K562 (cell line): ENCODE measurements around a stretch of chr12.

DNA sequence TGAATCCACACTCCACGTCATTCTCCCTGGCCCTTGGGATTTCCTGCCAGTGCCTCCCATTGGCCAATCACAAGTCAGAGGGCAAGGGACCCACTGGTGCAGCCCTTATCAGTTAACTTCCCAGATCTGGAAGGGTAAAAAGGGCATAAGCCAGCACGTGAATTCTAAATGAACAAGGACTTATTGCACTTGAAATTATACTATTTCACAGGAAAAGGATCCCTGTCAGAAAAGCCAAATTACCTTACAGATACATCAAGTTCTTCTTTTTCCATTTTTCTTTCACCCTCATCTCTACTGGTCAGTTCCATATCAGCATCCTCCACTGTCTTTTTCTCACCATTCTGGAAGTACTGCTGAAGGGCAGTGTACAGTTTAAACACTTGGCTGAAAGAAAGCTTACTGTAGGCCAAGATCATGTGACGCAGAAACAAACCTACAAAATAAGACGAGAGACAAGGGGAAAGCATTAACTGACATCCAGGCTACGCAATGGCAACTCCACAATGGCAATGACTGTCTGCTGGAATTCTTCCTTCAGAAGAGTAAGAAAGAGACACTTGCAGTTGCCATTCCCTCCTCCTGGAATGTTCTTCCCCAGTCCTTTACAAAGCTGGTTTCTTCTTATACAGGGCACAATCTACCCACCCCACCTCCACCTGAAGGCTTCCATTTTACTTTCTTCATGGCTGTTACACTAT, 6.5 kb downstream of the ANAPC5 start:
- RAMPAGE, long total RNA, result no peak
- RRBS, result no CpG with 5 or more reads among the region's 5 CpGs
PRO-cap:
- standard, result no peak
- CoPRO, capped RNA only, 2 experiments, result no peak in any of the 2 experiments
- CoPRO, capped and uncapped RNA, 2 experiments, result no peak in any of the 2 experiments
- CoPRO, uncapped RNA only, 2 experiments, result peak in 2 of 2 experiments; most common minus-strand start position 170 of the sequence (in 1)
CAGE:
- cytosol, long polyA plus RNA, result no peak
- long polyA plus RNA, result no peak
- nucleolus, long total RNA, result no peak
- nucleus, long polyA plus RNA, result no peak

- RAMPAGE, long total RNA, result no peak
- RRBS, result no CpG with 5 or more reads among the region's 11 CpGs
PRO-cap:
- standard, result no peak
- CoPRO, capped RNA only, 2 experiments, result no peak in any of the 2 experiments
- CoPRO, capped and uncapped RNA, 2 experiments, result no peak in any of the 2 experiments
- CoPRO, uncapped RNA only, 2 experiments, result no peak in any of the 2 experiments
CAGE:
- cytosol, long polyA plus RNA, result no peak
- long polyA plus RNA, result no peak
- nucleolus, long total RNA, result no peak
- nucleus, long polyA plus RNA, result no peak
Measured at GRCh38 chr12:121375127-121375571, 22.9 kb upstream of the ANAPC5 start.

GRCh38 chr12:121388275-121388843, 11.6 kb upstream of the RNF34 start:
- RAMPAGE, long total RNA, result no peak
- RRBS, result no CpG with 5 or more reads among the region's 7 CpGs
PRO-cap:
- standard, result no peak
- CoPRO, capped RNA only, 2 experiments, result no peak in any of the 2 experiments
- CoPRO, capped and uncapped RNA, 2 experiments, result no peak in any of the 2 experiments
- CoPRO, uncapped RNA only, 2 experiments, result no peak in any of the 2 experiments
CAGE:
- cytosol, long polyA plus RNA, result no peak
- long polyA plus RNA, result no peak
- nucleolus, long total RNA, result no peak
- nucleus, long polyA plus RNA, result no peak

DNA sequence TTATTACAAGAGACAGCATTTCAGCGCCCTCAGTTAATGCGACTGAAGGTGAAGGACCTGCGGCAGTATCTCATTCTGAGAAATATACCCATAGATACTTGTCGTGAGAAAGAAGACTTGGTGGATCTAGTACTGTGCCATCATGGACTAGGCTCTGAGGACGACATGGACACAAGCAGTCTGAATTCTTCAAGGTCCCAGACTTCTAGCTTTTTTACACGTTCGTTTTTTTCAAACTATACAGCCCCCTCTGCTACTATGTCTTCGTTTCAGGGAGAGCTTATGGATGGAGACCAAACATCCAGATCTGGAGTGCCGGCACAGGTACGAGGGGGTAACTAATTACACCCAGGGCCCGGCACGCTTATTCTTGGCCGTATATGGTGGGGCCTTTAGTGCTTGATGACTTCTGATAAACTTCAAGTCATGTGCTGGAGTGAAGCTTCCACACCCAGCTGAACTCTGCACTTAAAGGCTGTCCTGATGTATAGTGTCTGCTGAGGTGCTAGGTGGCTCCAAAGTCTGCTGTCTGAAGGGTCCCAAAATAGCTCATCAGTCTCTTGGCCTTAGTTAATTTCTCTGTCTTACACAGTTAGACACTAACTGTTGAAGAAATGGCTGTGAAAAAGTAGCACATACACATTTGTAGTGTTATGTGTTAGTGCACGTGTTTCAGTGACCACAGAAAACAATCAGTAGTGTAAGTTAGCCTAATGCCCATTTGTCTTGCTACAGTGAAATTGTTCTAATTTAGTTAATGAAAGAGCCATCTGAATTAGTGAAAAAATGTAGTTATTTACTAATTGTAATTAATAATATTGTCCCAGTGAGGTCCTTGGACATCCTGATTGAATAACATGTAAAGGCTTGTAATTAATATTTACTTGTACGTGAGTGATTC, 17.9 kb downstream of the RNF34 start:
- RAMPAGE, long total RNA, result no peak
- RRBS, result no CpG with 5 or more reads among the region's 15 CpGs
PRO-cap:
- standard, result no peak
- CoPRO, capped RNA only, 2 experiments, result no peak in any of the 2 experiments
- CoPRO, capped and uncapped RNA, 2 experiments, result no peak in any of the 2 experiments
- CoPRO, uncapped RNA only, 2 experiments, result peak in 1 of 2 experiments; most common plus-strand start position 573 of the sequence (in 1); most common minus-strand start position 285 of the sequence (in 1)
CAGE:
- cytosol, long polyA plus RNA, result no peak
- long polyA plus RNA, result no peak
- nucleolus, long total RNA, result no peak
- nucleus, long polyA plus RNA, result no peak

GRCh38 chr12:121419908-121420448, 20.1 kb downstream of the RNF34 start:
- RAMPAGE, long total RNA, result no peak
- RRBS, result no CpG with 5 or more reads among the region's 6 CpGs
PRO-cap:
- standard, result no peak
- CoPRO, capped RNA only, 2 experiments, result no peak in any of the 2 experiments
- CoPRO, capped and uncapped RNA, 2 experiments, result no peak in any of the 2 experiments
- CoPRO, uncapped RNA only, 2 experiments, result no peak in any of the 2 experiments
CAGE:
- cytosol, long polyA plus RNA, result no peak
- long polyA plus RNA, result no peak
- nucleolus, long total RNA, result no peak
- nucleus, long polyA plus RNA, result no peak

DNA sequence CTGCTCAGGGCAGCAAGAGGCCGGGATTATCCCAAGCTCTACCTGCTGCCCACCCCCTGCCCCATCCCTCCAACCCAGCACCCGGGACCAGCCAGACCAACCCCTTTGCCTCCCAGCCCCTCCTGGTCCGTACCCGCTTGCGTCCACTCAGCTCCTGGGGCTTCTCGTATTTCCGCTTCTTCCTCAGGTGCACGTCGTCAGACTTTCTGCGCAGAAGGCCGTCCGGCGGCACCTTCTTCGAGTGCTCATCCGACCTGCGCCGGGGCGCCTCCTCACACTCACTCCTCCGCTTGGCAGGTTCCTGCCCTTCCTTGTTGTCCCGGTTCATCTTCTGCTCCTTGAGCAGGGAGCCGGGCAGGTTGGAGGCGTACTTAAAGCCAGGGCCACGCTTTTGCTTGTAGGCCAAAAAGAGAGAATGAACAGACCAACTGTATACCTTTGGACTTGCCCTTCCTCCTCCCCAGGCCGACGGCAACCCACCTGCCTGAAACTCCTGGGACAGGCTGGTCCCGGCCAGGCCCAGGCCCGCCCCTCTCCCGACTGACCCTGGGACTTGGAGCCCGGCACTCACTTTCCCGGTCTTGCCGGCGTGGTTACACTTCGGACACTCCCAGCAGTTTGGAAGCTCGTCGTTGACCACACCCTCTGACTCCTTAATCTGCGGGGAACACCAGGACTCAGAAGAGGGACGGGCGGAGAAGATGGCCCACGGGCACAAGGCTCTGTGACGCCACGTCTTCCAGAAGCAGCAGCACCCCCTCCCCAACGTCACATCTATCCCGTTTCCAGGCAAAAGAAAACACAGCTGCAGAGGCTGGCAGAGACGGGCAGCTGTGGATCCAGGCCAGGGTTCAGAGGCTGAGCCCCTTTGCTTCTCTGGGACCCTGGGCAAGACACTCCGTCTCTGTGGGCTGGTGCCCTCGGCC, 44.2 kb downstream of the RNF34 start:
- RAMPAGE, long total RNA, result no peak
- RRBS, result 96% methylated on average over 10 of the region's 46 CpGs
PRO-cap:
- standard, result no peak
- CoPRO, capped RNA only, 2 experiments, result no peak in any of the 2 experiments
- CoPRO, capped and uncapped RNA, 2 experiments, result no peak in any of the 2 experiments
- CoPRO, uncapped RNA only, 2 experiments, result no peak in any of the 2 experiments
CAGE:
- cytosol, long polyA plus RNA, result no peak
- long polyA plus RNA, result no peak
- nucleolus, long total RNA, result no peak
- nucleus, long polyA plus RNA, result no peak

DNA sequence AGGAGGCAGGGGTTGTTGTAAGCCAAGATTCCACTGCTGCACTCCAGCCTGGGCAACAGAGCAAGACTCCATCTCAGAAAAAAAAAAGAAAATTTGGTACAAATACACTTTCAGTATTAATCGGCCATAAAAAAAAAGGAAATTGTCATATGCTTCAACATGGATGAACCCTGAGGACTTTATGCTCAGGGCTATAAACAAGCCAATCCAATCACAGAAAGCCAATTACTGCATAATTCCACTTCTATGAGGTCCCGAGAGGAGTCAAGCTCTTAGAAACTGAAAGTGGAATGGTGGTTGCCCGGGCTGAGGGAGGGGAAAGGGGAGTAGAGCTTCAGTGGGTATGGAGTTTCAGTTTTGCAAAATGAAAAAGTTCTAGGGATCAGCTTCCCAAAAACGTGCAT, 51.9 kb downstream of the RNF34 start:
- RAMPAGE, long total RNA, result no peak
- RRBS, result no CpG with 5 or more reads among the region's 4 CpGs
PRO-cap:
- standard, result no peak
- CoPRO, capped RNA only, 2 experiments, result no peak in any of the 2 experiments
- CoPRO, capped and uncapped RNA, 2 experiments, result no peak in any of the 2 experiments
- CoPRO, uncapped RNA only, 2 experiments, result no peak in any of the 2 experiments
CAGE:
- cytosol, long polyA plus RNA, result no peak
- long polyA plus RNA, result no peak
- nucleolus, long total RNA, result no peak
- nucleus, long polyA plus RNA, result no peak

- RAMPAGE, long total RNA, result no peak
- RRBS, result no CpG with 5 or more reads among the region's 20 CpGs
PRO-cap:
- standard, result no peak
- CoPRO, capped RNA only, 2 experiments, result no peak in any of the 2 experiments
- CoPRO, capped and uncapped RNA, 2 experiments, result no peak in any of the 2 experiments
- CoPRO, uncapped RNA only, 2 experiments, result no peak in any of the 2 experiments
CAGE:
- cytosol, long polyA plus RNA, result no peak
- long polyA plus RNA, result no peak
- nucleolus, long total RNA, result no peak
- nucleus, long polyA plus RNA, result no peak
Measured at GRCh38 chr12:121513670-121514609, 66.9 kb downstream of the KDM2B start.

- RAMPAGE, long total RNA, result no peak
- RRBS, result 80% methylated on average over 4 of the region's 23 CpGs
PRO-cap:
- standard, result no peak
- CoPRO, capped RNA only, 2 experiments, result no peak in any of the 2 experiments
- CoPRO, capped and uncapped RNA, 2 experiments, result no peak in any of the 2 experiments
- CoPRO, uncapped RNA only, 2 experiments, result no peak in any of the 2 experiments
CAGE:
- cytosol, long polyA plus RNA, result no peak
- long polyA plus RNA, result no peak
- nucleolus, long total RNA, result no peak
- nucleus, long polyA plus RNA, result no peak
Measured at GRCh38 chr12:121518353-121519206, 62.2 kb downstream of the KDM2B start.

GRCh38 chr12:121523603-121524058, 57.2 kb downstream of the KDM2B start:
- RAMPAGE, long total RNA, result no peak
- RRBS, result 42% methylated on average over 4 of the region's 18 CpGs
PRO-cap:
- standard, result no peak
- CoPRO, capped RNA only, 2 experiments, result no peak in any of the 2 experiments
- CoPRO, capped and uncapped RNA, 2 experiments, result no peak in any of the 2 experiments
- CoPRO, uncapped RNA only, 2 experiments, result no peak in any of the 2 experiments
CAGE:
- cytosol, long polyA plus RNA, result no peak
- long polyA plus RNA, result no peak
- nucleolus, long total RNA, result no peak
- nucleus, long polyA plus RNA, result no peak

- RAMPAGE, long total RNA, result no peak
- RRBS, result no CpG with 5 or more reads among the region's 17 CpGs
PRO-cap:
- standard, result no peak
- CoPRO, capped RNA only, 2 experiments, result no peak in any of the 2 experiments
- CoPRO, capped and uncapped RNA, 2 experiments, result no peak in any of the 2 experiments
- CoPRO, uncapped RNA only, 2 experiments, result no peak in any of the 2 experiments
CAGE:
- cytosol, long polyA plus RNA, result no peak
- long polyA plus RNA, result no peak
- nucleolus, long total RNA, result no peak
- nucleus, long polyA plus RNA, result no peak
Measured at GRCh38 chr12:121550681-121551536, 29.9 kb downstream of the KDM2B start.

DNA sequence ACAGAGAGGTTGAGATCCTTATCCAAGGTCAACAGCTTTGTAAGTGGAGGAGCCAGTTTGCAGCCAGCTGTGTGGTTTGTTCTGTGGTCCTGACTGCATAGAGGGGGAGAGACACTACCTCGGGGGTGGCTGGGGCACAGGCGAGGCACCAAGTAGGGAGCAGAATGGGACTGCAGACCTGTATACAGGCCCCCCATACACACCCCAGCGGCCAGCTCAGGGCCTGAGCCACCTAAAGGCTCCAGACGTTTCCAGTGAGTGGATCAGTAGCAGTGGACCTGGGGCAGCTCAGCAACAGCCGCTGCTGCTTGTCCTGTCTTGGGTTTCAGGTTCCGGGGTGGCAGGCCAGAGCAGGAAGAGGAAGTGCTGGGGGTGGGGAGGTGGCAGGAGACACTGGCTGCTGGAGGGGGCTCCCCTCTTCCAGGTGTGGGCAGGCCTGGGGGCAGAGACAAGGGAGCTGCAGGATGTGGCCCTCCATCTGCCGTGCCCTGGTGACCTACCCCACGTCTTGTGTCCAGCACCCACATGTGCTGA, 32.1 kb downstream of the MORN3 start:
- RAMPAGE, long total RNA, result no peak
- RRBS, result no CpG with 5 or more reads among the region's 8 CpGs
PRO-cap:
- standard, result no peak
- CoPRO, capped RNA only, 2 experiments, result no peak in any of the 2 experiments
- CoPRO, capped and uncapped RNA, 2 experiments, result no peak in any of the 2 experiments
- CoPRO, uncapped RNA only, 2 experiments, result no peak in any of the 2 experiments
CAGE:
- cytosol, long polyA plus RNA, result no peak
- long polyA plus RNA, result no peak
- nucleolus, long total RNA, result no peak
- nucleus, long polyA plus RNA, result no peak

- RAMPAGE, long total RNA, result no peak
- RRBS, result no CpG with 5 or more reads among the region's 32 CpGs
PRO-cap:
- standard, result no peak
- CoPRO, capped RNA only, 2 experiments, result no peak in any of the 2 experiments
- CoPRO, capped and uncapped RNA, 2 experiments, result no peak in any of the 2 experiments
- CoPRO, uncapped RNA only, 2 experiments, result no peak in any of the 2 experiments
CAGE:
- cytosol, long polyA plus RNA, result no peak
- long polyA plus RNA, result no peak
- nucleolus, long total RNA, result no peak
- nucleus, long polyA plus RNA, result no peak
Measured at GRCh38 chr12:121748154-121749326, 36.0 kb downstream of the TMEM120B start.

DNA sequence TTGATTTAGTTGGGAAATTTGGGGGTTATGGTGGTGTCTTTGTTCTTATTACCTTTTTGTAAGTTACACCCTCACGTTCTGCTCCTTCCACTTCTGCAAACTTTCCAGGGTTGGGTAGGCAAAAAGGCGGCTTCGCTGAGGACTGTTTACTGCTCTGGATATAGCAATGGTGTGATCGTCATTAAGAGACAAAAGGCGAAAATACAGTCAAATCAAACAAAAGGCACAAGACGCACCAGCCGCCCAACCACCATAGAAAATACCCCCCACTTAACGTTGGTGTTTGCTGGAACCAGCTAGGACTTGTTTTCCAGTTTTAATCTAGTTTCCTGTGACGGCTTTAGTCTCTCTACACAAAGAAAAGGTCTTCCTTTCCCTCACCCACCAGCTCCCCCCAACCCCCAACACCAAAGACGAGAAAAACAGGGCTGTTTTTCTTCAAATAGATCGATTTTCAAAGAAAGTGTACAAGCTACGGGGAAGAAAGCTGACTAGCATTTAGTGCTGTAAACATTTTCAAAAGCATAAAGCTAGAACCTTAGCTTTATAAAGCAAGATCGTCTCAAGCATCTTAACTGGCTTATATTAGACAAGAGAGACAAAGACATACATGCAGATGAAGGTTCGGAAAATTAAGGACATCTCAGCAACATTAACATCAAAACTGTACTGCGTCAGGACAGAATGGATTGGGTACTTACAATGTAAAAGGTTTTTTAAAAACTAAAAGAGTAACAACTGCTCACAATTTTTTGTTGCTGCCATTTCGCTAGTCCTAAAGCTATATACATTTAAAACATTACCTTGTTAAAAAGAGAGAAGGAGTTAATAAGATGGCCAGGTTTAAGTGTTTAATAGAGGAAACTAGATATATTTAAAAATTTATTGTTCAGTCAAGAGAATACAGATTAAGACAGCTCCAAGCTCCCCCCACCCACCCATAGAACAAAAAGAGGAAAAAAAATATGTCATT, 1.9 kb upstream of the SETD1B start:
- RAMPAGE, long total RNA, result no peak
- RRBS, result no CpG with 5 or more reads among the region's 16 CpGs
PRO-cap:
- standard, result no peak
- CoPRO, capped RNA only, 2 experiments, result no peak in any of the 2 experiments
- CoPRO, capped and uncapped RNA, 2 experiments, result no peak in any of the 2 experiments
- CoPRO, uncapped RNA only, 2 experiments, result peak in 1 of 2 experiments; most common plus-strand start position 702 of the sequence (in 1); most common minus-strand start position 573 of the sequence (in 1)
CAGE:
- cytosol, long polyA plus RNA, result no peak
- long polyA plus RNA, result no peak
- nucleolus, long total RNA, result no peak
- nucleus, long polyA plus RNA, result no peak

GRCh38 chr12:121816879-121818090, 13.5 kb downstream of the SETD1B start:
- RAMPAGE, long total RNA, result no peak
- RRBS, result 95% methylated on average over 19 of the region's 69 CpGs
PRO-cap:
- standard, result no peak
- CoPRO, capped RNA only, 2 experiments, result no peak in any of the 2 experiments
- CoPRO, capped and uncapped RNA, 2 experiments, result no peak in any of the 2 experiments
- CoPRO, uncapped RNA only, 2 experiments, result no peak in any of the 2 experiments
CAGE:
- cytosol, long polyA plus RNA, result no peak
- long polyA plus RNA, result no peak
- nucleolus, long total RNA, result no peak
- nucleus, long polyA plus RNA, result no peak

GRCh38 chr12:121819884-121820213, 16.0 kb downstream of the SETD1B start:
- RAMPAGE, long total RNA, result no peak
- RRBS, result 95% methylated on average over 6 of the region's 11 CpGs
PRO-cap:
- standard, result no peak
- CoPRO, capped RNA only, 2 experiments, result no peak in any of the 2 experiments
- CoPRO, capped and uncapped RNA, 2 experiments, result no peak in any of the 2 experiments
- CoPRO, uncapped RNA only, 2 experiments, result no peak in any of the 2 experiments
CAGE:
- cytosol, long polyA plus RNA, result no peak
- long polyA plus RNA, result no peak
- nucleolus, long total RNA, result no peak
- nucleus, long polyA plus RNA, result no peak

DNA sequence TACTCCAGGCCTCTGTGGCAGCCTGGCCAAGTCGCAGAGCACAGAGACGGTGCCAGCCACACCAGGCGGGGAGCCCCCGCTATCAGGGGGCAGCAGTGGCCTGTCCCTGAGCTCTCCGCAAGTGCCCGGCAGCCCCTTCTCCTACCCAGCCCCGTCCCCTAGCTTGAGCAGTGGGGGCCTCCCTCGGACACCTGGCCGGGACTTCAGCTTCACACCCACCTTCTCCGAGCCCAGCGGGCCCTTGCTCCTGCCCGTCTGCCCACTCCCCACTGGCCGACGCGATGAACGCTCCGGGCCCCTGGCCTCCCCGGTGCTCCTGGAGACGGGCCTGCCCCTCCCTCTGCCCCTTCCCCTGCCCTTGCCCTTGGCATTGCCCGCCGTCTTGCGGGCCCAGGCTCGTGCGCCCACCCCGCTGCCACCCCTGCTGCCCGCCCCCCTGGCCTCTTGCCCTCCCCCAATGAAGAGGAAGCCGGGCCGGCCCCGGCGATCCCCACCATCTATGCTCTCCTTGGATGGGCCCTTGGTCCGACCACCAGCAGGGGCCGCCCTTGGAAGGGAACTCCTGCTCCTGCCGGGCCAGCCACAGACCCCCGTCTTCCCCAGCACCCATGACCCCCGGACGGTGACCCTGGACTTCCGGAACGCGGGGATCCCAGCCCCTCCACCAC, 19.0 kb downstream of the SETD1B start:
- RAMPAGE, long total RNA, result no peak
- RRBS, result 96% methylated on average over 16 of the region's 39 CpGs
PRO-cap:
- standard, result no peak
- CoPRO, capped RNA only, 2 experiments, result no peak in any of the 2 experiments
- CoPRO, capped and uncapped RNA, 2 experiments, result no peak in any of the 2 experiments
- CoPRO, uncapped RNA only, 2 experiments, result peak in 1 of 2 experiments; most common plus-strand start position 500 of the sequence (in 1)
CAGE:
- cytosol, long polyA plus RNA, result no peak
- long polyA plus RNA, result no peak
- nucleolus, long total RNA, result no peak
- nucleus, long polyA plus RNA, result no peak